Cardiac atrium fibroblast (primary cell): Measurements from ENCODE around the genes WDR91 and MTPN.

- RAMPAGE, long total RNA = no peak
Observed at GRCh38 chr7:134910181-134910773, 76.0 kb upstream of the AGBL3 start.

DNA sequence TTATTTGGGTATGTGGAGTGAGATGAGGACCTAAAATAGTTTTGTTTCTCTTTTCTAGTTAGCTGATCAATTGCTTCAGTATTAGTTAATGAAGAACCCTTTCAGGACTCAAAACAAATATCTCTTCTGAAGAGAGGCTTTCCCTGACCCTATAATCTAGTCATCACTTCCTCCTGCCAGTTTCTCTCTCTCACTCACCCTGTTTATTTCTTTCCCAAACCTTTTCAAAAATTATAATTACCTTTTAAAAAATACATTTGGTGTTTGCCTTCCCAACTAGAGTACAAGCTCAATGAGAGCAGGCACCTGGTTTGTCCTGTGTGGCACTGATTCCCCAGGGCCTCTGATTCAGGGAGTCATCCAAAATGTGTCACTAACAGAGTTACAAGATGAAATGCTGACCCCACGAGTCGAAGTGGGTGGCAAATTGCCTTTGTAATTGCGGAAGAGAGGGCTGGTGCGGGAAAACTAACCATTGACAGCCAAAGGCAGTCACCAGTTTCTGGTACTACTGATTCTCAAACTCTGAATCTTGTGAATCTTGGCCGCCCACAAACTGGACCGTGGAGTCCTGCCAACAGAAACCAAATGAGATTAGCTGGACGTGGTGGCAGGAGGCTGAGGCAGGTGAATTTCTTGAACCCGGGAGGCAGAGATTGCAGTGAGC lies 2.4 kb downstream of the TMEM140 start:
- RAMPAGE, long total RNA = no peak

- RAMPAGE, long total RNA = no peak
Observed at GRCh38 chr7:135171271-135172371, 1.1 kb upstream of the CYREN start.

DNA sequence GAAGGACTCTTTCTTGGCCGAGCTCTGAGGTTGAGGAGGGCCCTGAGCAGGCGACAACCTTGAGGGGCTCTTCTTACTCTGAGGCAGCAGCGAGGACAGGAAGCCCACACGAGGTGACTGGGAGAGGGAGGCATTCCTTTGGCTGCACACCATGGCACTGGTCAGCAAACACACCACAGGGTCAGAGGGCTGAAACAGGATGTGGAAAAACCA lies 7.1 kb downstream of the WDR91 start:
- RAMPAGE, long total RNA = no peak

- RAMPAGE, long total RNA = start-site peak on the minus strand at chr7:135211505-135211555, 46 and 13 reads in 2 replicates
Observed at GRCh38 chr7:135210653-135211669, at the start of gene WDR91. Gene WDR91 (minus strand): TSS chr7:135211526.

DNA sequence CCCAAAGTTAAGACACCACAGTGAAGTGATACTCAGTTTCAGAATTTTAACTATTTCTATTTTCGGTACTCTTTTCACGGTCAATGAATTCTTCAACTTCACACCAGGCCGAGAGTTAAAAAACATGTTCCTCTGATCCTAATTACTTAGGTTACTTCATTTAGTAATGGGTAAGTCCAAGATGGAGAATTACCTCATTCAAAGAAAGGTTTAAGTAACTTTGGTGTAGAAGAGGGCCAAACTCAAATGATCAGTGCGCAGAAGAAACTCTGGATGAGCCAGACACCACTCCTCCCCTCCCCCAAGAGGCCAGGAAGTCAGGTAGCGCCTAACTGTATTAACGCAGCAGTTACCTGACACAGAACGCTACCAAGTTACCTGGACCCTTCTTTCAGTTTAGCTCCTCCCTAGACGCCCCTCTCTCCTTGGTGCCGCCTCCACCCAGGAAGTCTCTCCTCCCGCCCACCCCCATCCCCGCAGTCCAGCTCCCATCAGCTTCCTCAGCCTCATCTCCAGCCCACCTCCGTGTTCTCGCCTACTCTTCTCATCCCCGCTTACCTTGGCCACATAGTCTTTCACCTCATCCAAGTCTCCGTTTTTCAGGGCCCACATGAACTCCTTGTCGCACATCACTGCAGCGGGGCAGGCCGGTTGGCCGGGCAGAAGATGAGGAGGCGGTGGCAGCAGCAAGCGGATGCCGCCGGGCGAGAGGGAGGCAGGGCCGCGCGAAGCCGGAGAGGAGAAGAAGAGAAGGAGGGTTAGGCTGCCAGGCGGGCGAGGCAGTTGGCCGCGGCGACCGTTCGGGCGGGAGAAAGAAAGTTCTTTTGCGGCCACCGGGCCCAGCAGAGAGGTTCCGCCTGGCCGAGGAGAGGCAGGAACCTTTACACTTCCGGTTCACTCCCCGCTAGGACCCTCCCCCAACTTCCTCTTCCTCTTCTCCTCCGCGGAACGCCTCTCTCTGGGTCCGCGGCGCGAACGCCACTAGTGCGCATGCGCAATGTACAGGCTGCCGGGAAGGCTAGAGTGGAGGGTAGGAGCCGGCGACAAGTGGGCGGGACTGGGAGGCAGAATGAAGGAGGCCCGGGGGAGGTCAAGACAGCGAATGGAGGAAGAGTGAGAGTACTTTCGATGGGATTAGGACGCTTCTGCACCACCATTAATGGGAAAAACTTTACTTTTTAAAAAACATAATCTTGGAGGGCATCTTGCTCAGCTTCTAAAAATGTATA lies at the start of gene MTPN:
TSS of gene MTPN (minus strand) at position 889 of the 1,229 bp plus-strand sequence.
- RAMPAGE, long total RNA = no peak

GRCh38 chr7:137181434-137182161 lies 161.9 kb downstream of the PTN start:
- RAMPAGE, long total RNA = no peak

GRCh38 chr7:137579902-137580158 lies 236.3 kb upstream of the PTN start:
- RAMPAGE, long total RNA = no peak

GRCh38 chr7:137820517-137821182 lies 26.1 kb downstream of the DGKI start:
- RAMPAGE, long total RNA = no peak

DNA sequence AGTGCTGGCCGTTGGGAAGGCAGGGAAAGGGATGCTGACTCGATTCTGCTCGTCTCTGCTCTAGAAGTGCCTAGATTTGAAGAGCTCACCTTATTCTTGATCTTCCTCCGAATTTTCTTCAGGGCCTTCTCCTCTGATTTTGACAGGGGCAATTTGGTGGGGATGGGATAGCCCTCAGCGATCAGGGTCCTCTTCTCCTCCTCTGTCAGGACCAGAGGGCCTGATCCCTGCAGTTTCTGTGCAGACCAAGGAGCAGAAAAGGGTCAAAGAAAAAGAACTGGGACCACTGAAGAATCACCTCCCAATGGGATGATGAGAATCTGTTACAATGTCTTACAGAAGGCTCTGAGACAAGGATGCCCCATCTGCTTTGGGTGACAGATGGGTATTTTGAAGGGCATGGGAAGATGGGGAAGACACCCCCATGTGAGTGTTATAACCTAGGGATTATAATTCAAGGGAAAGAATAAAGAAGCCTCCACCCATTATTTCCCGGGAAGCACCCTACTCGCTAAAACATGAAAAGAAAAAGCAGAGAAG lies 58.9 kb upstream of the DGKI start:
- RAMPAGE, long total RNA = no peak

DNA sequence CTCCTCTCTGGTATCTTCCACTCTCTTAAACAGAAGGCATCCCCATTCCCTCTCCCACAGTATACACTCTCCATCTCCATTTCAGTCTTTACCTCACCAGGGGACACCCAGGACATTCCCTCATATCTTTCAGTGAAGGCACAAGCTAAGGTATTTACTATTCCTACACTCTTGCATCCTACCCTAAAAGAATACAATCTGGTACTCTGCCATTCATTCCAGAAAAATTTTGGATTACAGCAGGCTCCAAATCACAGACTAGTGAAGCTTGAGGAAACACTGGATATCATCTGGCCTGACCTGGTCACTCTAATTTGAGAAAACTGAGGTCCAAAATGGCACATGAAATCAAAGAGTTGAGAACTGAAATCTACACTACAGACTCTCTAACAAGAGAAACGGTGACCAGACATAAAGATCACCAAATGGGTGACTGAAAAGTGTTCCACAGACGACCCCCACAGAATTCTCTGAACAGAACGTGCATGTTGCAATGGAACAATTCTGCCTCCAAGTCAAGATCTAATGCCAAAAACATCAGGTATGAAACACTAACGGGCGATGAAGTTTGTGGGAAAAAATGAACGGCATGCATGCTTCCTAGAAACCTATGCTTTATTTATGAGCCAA lies 61.6 kb downstream of the CREB3L2 start:
- RAMPAGE, long total RNA = no peak

- RAMPAGE, long total RNA = no peak
Observed at GRCh38 chr7:137950777-137951398, 51.0 kb downstream of the CREB3L2 start.

DNA sequence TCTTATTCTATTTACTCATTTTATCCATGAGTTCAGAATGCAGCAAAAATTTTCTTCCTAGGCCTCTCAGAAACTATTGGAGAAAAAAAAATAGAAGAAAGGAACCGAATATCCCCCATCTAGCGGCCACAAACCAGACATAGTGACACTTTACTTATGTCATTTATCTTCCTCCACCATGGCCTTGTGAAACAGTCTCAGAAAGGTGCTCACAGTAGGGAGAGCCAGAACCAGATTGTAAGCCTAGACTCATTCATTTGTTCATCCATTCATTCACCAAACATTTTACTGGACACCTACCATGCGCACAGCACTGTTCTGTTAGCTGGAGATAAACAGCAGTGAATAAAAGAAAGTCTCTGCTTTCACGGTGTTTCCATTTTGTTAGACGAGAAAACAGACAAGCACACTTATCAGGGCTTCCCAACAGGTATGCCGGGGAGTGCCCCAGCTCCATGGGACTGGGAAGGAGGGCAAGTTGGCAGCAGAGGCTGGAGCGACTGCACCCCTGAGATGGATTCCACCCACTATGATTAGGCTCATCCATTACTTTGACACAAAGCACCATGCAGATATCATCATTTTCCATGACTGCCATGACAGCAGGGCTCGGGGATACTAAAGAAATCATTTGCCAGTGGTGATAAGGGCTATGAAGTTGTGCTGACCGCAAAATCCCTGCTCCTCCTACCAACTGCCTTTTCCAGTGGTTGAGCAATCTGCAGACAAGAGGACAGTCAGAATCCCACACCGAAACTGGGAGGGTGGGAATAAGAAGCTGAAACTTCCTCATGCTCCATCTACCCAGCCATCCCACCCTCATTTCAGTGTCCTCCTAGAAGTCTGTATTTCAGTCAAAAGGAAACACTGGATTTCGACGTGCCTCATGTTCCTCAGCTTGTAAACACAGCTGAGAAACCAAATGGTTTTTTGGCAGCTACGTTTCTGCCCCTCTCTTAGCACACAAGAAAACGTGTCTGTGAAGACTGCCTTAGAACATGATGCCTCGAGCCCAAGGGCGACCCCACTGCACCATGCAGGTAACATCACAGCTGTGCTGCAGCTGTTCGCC lies 15.6 kb downstream of the CREB3L2 start:
- RAMPAGE, long total RNA = no peak

GRCh38 chr7:138161379-138161951 lies 85.2 kb downstream of the AKR1D1 start:
- RAMPAGE, long total RNA = no peak

- RAMPAGE, long total RNA = no peak
Observed at GRCh38 chr7:138187142-138187461, 110.8 kb downstream of the AKR1D1 start.

- RAMPAGE, long total RNA = no peak
Observed at GRCh38 chr7:138664646-138665013, 36.5 kb downstream of the SVOPL start.

DNA sequence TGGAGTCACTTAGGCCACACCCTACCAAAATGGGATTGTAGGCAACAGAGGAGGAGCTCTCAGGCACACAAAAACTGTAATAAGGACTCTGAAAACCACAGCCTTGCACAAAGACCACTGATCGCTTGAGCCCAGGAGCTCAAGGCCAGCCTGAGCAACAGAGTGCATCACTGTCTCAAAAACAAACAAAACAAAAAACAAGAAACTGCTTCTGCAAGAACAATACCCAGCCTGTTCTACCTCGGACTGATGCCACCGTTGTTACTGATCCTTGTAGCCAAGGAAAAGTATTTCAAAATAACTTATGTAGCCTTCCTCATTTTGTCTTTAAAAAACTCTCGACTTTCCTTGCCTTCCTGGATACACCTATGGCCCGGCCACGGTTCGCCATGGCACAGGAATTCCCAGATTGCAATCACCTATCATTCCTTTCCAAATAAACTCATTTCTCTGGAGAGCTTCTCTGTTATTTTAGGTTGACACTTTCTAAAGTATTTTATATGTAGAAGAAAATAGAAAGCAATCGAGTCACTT lies 35.3 kb downstream of the SVOPL start:
- RAMPAGE, long total RNA = no peak

DNA sequence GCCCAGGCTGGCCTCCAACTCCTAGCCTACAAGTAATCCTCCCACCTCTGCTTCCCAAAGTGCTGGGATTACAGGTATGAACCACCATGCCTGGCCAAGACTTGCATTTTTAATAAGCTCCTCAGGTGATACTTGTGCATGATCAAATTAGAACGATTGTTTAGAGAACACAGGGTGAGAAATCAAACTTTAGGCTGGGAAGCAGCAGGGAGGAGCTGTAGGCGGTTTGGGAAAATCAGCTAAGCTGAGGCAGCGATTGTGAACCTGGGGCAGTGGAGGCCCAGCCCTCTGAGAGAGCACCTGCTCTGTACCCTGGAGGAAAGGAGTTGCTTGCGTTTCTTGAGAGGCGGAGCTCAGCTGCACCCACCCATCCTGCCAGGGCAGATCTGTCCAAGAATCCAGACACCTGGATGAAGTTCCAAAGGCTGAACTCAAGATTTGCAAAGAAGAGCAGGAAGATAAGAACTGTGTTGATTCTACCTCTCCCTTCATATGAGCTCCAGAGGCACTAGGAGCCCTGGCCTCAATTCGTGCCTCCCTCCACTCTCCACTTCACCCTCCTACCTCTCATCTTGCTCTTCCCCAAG lies 21.7 kb upstream of the TMEM213 start:
- RAMPAGE, long total RNA = no peak

DNA sequence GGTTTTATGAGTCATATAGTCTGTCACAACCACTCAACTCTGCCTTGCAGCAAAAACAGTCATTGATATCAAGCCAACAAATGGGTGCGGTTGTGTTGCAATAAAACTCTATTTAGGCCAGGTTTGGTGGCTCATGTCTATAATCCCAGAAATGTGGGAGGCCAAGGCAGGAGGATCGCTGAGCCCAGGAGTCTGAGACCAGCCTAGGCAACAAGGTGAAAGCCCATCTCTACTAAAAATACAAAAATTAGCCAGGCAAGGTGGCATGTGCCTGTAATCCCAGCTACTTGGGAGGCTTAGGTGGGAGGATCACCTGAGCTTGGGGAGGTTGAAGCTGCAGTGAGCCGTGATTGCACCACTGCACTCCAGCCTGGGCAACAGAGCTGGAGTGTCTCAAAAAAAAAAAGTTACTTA lies 66.8 kb upstream of the ATP6V0A4 start:
- RAMPAGE, long total RNA = no peak

GRCh38 chr7:138886343-138886926 lies 88.4 kb upstream of the ATP6V0A4 start:
- RAMPAGE, long total RNA = no peak